Mesenchymal stem cell of Wharton's jelly (primary cell): ENCODE results near the genes PTPRN, DES and CHPF.

GRCh38 chr2:218829744-218830592, 29.6 kb upstream of the WNT6 start:
- CAGE, long polyA plus RNA = no peak

GRCh38 chr2:218834635-218835202, 24.9 kb upstream of the WNT6 start:
- CAGE, long polyA plus RNA = no peak

DNA sequence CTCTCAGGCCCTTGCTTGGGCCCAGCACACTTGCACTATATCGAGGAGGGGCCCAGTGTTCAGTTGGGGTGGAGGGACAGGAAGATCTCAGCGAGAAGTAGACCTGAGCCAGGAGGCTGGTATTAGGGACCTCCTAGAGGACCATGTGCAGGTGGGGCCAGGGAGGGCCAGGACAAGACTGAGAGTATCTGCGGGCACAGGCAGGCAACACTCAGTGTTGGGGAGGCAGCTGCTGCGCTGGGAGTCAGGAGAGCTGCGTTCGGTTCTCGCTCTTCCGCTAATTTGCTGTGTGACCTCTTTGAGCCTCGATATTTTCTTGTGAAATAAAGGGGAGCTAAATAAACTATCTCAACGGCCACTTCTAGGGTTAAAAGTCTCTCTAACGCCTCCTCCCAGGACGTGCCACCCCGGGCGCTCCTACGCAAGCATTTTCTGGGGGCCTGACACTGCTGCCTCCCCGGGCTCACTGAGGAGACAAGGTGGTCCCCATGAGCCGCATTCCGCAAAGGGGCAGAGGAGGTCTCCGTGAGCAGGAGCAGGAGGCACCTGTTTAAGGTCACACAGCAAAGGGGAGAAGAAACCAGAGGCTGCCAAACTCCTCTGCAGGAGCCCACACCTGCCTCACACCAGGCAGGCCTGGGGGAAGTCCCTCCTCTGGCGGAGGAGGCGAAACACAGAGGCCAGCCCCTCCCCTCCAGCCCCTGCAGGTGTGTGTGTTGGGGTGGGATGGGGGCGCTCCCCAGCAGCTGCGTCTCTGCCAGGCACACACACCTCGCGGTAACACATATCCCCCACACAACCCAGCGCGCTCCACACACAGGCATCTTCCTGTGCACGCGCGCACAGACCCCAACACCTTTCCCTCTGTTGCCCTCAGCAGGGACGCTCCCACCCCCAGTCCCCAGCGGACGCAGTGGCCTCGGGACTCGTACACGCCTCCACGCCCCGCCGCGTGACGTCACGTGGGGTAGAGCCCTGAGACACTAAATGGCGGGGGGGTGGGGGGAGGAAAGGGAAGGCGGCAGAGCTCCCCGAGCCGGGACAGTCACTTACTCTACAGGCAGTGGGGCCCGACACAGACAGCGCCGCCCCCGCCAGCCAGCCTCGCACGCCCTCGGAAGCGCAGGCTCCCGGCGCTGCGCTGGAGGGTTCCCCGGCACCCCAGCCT, 776 bp upstream of the WNT10A start:
- CAGE, long polyA plus RNA = no peak

DNA sequence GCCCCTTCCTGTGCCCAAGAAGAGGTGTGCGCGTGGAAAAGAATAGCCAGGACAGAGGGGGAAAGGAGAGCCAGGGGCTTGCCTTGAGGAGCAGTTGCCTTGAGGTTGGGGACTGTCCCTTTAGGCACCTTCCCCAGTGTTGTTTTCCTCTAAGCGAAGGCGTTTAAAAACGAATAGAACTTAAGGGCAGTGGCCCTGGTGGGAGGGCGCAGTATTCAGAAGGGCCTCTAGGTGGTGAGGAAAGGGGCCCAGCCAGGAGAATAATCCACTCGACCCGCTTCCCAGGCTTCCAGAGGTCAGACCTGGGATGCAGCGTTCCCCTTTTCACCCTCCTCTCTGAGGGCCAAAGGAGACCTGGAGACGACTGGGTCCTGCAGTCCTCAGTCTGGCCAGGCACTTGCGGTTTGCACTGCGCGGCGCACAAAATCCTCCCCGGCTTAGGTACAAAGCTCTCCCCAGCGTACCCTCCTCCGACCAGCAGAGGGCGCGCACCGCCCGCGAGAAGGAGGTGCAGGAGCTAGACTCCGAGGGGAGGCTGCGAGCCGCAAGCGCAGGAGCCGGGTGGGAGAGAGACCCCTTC, 5.2 kb downstream of the FEV start:
- CAGE, long polyA plus RNA = no peak

DNA sequence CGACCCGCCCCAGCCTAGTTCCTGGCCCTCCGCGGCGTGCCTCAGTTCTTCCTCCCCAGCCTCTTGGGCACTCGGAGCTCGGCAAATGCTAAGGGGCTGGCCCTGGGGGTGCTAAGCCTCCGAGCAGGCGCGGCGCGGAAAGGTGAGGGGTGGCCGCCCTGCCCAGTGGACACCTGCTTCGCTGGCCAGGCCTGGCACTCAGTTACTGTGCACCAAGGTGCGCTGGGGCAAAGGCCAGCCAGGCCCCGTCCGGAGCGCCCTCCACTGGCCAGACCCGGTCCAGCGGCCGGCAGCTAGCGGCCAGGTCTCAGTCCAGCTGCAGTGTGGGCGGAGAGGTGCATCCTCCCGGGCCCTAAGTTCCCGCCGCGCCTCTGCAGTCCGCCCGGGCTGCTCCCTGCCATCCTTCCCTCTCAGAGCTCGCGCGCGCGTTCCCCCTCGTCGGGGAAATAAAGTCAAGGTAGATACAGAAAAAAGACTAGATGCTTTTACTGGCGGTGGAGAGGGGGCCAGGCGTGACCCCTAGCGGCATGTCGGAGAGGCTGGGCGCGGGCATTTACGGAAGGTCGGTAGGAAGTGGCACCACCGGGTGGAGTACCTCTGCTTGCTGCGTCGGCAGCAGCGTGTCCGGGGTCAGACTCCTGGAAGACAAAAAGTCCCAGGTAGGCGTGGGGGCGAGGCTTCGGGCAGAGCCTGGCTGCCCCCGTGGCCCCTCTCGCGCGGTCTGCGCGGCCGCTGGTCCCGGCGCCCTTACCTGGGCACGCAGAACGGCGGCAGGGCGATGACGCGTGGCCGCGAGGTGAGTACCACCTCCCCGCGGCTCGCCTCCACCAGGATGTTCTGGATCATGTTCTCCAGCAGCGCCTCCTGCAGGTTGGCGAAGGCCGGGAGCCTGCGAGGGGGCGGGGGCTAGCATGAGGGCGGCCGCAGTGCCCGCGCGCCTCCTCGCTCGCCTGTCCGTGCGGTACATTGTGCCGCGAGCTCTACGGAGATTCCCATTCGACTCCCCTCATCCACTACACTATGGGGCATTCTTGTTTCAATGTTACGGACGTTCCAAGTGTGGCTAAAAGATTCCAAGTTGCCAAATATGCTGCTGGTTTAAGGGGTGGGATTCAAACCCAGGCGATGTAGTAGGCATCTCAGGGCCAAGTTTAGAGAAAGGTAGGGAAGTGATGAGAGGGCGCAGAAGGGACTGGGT, 9.6 kb upstream of the CRYBA2 start:
- CAGE, long polyA plus RNA = no peak

- CAGE, long polyA plus RNA = no peak
Measured at GRCh38 chr2:219159653-219160128, 924 bp downstream of the NHEJ1 start.

- CAGE, long polyA plus RNA = no peak
Measured at GRCh38 chr2:219289406-219290364, 10.5 kb downstream of the DNAJB2 start.

- CAGE, long polyA plus RNA = start-site peak on the minus strand at chr2:219309364-219309425, 44 and 39 reads in 2 replicates
Measured at GRCh38 chr2:219309228-219309860, at the start of gene PTPRN. TSS of gene PTPRN (minus strand) at chr2:219309401.

DNA sequence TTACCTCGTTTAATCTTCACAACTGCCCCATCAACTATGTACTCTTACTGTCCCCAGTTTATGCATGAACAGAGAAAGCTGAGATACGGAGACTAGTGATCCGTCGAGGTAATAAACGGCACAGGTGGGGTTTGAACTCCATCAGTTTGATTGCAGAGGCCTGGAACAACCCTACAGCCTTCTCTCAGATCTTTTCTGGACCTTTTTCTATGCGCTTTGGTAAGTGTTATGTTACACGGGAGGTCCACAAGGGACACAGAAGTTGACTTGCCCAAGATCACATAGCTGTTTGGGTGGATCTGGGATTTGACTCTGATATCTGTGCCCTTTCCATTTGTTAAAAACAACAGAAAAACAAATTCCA, 1.1 kb upstream of the DNPEP start:
- CAGE, long polyA plus RNA = no peak

GRCh38 chr2:219417997-219419145, at the start of gene DES:
TSS of gene DES (plus strand) at chr2:219418377.
- CAGE, long polyA plus RNA = no peak

- CAGE, long polyA plus RNA = no peak
Measured at GRCh38 chr2:219428619-219428940, 6.1 kb upstream of the SPEG start.

GRCh38 chr2:219447916-219448855, 13.5 kb downstream of the SPEG start:
- CAGE, long polyA plus RNA = no peak

DNA sequence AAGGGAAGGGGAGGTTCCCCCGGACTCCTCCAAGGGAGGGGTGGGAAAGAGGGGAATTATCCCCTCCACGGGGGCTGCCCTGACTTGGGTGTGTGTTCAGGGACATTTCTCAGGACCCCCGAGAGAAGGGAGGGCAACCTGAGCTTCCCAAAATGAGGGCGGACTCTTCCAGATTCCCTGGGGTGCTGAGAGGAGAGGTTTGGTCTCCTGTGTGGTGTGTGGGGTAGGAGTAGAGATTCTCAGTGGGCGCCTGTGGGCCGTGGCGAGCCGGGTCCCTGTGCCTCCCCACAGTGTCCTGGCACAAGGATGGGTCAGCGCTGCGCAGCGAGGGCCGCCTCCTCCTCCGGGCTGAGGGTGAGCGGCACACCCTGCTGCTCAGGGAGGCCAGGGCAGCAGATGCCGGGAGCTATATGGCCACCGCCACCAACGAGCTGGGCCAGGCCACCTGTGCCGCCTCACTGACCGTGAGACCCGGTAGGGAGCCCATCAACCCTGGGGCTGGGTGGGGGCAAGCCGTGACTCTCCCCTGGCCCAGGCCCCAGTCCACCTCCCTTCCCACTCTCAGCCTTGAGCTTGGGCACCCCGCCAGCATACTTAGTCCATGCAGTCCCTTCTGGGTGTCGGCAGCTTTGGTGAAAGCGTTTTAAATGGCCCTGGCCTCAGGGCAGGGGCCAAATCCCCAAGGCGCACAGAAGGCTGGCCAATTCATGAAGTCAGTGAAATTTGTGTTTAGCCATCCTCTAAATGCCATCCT, 16.9 kb downstream of the SPEG start:
- CAGE, long polyA plus RNA = no peak

DNA sequence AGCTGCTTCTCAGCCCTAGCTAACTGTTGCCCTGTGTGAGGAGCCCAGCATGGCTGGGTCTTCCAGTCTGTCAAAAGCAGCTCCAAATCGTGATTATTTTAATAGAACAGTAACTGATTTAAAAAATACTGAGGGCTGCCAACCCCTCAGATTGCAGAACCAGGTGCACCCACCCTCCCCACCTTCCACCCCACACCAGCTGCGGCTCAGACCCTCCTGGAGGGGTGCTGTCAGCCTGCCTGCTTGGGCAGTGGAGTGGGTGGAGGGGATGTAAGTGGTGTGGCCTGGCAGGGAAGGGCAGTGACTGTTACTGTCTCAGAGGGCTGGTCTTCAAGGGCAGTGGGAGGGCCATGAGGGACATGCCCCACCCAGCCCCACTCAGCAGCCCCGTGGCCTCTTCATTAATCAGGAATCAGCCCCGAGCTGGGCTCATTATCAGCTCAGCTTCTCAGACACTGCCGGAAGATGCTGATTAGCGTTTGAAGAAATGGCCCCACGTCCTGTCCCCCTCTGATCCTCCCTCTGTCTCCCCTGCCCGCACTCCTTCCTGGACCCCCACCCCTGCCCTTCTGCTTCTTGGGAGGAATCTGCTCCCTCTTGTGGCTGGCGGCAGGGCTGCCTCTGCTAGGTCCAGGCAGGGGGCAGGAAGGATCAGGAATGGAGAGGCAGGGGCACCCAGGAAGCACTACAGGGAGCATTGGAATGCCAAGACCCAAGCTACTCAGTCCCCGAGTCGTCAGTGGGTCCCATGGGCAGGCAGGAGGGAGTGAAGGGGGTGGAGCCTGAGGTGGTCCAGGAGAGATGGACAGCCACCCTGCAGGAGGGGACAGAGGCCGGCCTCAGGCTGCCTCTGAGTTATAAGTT, 6.8 kb downstream of the ASIC4 start:
- CAGE, long polyA plus RNA = no peak

DNA sequence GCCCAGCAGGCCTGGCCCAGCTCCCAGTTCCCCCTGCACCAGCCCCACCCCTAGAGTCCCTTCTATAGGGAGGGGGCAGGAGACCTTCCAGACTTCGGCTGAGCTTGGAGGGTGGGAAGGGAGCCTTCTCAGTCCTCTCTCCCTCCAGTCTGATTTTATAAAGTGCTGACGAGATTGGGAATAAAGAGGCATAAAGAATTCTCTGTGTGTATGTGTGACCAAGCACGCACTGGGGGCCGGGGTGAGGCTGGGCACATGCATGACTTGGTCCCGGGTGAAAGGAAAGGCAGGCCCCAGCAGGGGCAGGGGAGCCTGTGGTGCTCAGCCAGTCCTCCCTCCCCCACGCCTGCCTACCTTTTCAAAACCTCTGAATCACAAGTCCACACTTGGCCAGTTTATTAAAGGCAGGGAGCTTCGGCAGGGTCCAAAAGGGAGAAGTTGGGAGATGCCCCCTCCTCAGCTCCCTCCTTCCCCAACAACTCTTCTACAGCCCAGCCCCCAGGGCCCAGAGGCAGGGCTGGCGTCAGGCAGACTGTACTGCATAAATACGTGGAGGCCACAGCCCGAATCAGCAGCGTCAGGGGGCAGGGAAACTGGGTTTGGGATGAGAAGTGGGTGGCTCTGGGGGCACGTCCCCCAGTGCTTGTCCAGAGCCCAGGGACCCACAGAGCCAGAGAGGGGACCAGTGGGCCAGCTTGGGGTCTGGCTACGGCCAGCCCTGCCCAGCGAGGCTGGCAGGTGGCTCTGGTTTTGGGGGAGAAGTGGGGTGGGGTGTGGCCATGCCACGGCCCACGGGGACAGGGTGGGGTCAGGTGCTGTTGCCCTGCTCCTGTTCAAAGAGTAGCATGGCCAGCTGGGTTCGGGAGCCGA, 4.8 kb downstream of the CHPF start:
- CAGE, long polyA plus RNA = no peak

GRCh38 chr2:219543634-219543978, at the start of gene CHPF:
TSS of gene CHPF (minus strand) at chr2:219543809.
- CAGE, long polyA plus RNA = start-site peak on the minus strand at chr2:219543595-219543851, 174 and 237 reads in 2 replicates

DNA sequence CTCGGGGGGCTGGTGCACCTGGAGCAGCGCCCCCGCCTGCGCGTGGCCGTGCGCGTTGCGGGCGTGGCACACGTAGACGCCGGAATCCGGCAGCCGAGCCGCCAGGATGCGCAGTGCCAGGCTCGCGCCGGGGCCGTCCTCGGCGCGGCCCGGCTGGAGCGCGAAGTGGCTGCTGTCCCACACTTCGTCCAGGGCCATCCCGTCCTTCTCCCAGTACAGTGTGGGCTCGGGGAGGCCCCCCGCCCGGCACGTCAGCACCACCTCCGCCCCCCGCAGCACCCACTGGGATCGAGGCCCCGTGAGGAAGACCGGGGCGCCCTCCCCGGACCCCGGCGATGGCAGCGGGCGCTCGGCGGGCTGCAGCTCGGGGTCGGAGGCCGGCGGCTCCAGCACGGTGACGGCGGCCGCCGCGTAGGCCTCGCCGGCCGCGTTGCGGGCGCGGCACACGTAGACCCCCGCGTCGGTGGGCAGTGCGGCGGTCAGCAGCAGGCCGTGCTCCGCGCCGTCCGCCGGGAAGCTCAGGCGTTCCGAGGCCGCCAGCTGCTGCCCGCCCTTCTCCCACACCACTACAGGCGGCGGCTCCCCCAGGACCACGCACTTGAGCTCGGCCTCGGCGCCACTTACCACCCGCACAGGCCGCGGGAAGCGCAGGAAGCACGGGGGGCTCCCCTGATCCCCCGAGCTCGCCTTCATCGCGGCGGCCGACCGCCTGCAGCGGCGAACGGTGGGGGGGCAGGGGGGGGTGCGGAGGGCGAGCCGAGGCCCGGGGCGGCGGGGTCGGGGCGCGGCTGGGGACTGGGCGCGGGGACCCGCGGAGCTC, 589 bp downstream of the OBSL1 start:
- CAGE, long polyA plus RNA = no peak

DNA sequence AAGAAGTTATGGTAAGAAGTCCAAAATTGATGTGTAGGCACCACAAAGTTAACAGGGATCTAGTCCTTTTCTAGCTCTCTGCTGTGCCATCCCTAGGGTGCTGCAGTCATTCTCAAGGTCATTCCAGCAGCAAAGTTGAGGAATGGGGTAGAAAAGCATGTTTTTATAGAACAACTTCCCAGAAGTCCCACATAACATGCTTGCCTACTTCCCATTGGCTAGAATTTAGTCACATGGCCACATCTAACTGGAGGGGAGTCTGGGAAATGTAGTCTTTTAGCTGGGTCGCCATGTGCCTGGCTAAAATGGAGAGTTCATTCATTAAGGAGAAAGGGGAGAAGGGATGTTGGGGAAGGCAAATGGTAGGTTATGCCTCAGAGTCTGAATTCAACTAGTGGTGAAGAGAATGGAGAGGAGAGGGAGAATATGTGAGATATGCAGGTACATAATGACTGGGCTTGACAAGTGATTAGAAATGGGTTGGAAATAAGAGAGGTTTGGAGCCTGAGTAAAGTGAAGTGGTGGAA, 85.7 kb downstream of the SLC4A3 start:
- CAGE, long polyA plus RNA = no peak

- CAGE, long polyA plus RNA = no peak
Measured at GRCh38 chr2:220935829-220936186, 636.3 kb downstream of the EPHA4 start.

GRCh38 chr2:221501193-221501929, 70.7 kb downstream of the EPHA4 start:
- CAGE, long polyA plus RNA = no peak